ENCODE data around the genes AP3B1 and ARSB.

DNA sequence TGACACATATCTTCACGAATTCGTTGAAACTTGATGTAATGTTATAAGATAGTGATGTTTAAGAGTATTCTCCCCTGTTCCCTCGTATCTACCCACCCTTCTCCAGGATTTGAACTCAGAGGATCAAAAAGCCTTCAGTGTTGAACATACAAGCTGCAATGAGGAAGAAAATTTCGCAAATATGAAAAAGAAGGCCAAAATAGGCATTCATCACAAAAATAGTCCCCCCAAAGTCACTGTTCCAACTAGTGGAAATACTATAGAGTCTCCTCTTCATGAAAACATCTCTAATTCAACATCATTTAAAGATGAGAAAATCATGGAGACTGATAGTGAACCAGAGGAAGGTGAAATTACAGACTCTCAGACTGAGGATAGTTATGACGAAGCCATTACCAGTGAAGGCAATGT, 16.0 kb downstream of the AGGF1 start:
- PRO-cap: no peak

GRCh38 chr5:77053907-77054314, 23.7 kb downstream of the AGGF1 start:
- PRO-cap: no peak

DNA sequence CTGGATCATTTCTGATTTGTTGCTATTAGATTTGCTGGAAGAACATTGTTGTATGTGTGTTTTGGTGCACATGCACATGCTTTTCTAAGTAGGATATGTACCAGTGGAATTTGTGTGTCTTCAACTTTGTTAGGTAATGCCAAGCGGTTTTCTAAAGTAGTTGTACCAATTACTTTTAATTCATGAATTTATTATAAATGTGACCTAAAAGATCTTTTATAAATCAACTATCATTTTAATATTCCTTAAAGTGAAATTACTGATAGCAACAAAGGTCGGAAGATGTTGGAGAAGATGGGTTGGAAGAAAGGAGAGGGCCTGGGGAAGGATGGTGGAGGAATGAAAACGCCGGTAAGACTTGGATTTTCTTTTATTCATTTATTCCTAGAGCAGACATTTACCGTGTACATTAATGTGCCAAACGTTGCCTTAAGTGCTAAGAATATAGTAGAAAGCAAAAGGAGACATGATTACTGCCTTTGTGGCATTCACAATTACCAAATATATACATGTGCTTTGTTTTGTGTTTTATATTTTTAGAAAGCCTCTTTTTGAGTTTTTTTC, 25.6 kb downstream of the ZBED3 start:
- PRO-cap: no peak

DNA sequence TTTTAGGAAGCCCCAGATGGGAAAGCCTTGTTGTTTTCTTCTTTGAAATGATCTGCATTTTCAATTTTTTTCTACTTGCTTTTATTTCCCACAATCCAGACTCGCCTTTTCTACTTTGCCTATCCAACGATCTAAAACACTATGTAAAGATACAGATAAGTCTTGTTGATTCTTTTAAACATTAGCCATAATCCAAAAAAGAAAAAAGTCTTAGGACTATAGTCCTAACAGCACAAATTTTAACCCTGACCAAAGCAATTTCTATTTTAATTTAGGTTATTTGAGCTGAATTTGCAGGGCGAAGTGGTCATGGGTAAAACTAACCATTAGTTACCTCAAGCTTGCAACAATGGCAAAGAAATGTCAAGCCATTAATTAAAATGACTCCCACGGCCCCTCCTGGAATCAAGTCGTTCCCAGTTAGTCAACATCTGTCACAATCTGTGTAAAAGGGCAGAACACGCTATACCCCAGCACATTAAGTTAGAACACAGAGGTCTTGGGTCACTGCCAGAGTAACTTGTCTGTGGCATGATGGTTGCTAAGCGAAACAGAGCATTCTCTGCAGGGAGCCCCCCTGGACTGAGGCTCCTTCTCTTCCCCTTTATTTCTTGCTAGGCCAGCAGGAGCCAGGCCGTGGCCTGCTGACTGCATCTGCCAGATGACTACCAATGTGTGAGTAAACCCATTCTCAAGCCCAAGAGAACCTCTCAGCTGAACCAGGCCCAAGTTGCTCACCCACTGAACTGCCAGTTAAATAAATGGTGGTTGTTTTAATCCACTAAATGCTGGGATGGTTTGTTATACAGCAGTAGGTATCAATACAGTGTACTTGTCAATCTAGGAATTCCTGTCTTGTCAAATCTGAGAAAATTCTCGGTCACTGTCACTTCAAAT, 51.8 kb upstream of the ZBED3 start:
- PRO-cap: no peak

- PRO-cap: no peak
Observed at GRCh38 chr5:77770994-77771494, 5.1 kb downstream of the TBCA start.

- PRO-cap: unidirectional peak, plus-strand start at chr5:77775970
Observed at GRCh38 chr5:77775045-77776178, 727 bp downstream of the TBCA start.

DNA sequence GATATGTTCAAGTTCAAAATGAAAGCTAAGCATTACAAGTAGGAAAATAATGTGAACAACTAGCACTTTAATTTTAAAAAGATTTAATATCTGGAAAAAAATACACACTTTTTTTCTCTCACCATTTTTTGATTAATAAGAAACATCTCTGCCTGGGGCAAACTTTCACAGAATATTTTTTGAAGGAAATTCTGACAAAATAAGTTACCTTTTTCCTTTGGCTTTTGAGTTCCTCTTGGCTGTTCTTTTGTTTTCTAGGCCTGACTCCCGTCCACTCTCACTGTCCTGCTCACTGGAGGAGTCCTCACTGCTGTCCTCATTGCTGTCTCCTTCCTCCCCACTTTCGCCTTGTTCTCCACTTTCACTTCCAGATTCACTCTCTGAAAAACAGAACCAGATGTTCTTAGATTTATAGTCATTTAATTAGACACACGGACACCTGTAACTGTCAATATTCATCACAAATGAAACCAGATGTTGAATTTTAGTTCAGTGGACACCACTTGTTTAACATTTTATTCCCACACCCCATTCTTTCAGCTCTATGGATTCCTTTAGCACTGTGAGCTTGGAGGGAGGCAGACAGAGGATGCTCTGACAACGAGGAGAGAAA, 180.8 kb downstream of the AP3B1 start:
- PRO-cap: no peak

GRCh38 chr5:78115916-78116410, 178.5 kb downstream of the AP3B1 start:
- PRO-cap: no peak

DNA sequence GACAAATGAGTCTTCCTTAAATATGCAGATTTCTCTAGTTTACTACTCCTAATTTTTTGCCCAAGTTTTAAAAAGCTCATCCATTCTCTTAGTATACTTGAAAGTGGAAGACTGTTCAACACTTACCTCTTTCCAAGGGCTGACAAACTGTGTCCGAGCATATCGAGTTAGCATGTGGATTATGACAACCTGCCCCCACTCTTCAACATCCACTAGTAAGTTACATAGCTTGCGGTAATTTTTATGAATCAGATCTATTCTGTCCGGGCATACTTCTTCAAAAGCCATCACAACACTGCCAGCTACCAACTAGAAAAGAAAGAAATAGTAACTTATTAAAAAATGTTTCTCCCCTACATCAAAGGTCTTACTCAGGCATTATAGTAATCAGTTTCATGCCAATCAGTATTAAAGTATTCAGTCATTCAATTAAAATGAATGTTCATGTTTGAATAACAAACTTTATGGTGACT, 78.5 kb downstream of the AP3B1 start:
- PRO-cap: no peak

DNA sequence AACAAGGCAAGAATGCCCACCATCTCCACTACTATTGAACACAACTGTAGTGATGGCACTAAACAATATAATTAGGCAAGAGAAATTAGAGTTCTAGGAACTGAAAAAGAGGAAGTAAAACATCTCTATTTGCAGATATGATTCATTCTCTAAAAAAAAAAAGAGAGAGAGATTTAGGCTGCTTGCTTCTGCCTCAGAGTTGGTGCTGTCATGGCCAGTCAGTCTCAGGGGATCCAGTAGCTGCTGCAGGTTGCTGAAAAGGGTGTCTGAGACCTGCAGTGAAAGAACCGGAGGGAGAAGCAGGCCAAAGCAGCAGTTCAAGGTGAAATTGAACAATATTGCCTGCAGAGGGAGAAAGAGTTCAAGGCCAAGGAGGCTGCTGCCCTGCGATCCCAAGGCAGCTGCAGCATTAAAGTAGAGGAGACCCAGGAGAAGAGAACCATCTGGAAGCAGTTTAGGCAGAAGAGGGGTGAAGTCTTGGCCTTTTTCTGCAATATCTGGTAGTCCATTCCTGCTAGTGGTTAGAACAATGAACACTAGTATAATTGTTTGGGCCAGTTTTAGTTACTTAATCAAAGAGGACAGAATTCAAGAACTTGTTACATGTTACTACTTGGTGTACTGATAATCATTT, 72.4 kb downstream of the AP3B1 start:
- PRO-cap: no peak

GRCh38 chr5:78294107-78295468, at the start of gene AP3B1:
Gene AP3B1 (minus strand): TSS chr5:78294698.
- PRO-cap: bidirectional peak, plus-strand start at chr5:78294847, minus-strand start at chr5:78294727

GRCh38 chr5:78527026-78527939, 121.3 kb downstream of the LHFPL2 start:
- PRO-cap: bidirectional peak, plus-strand start at chr5:78527291, minus-strand start at chr5:78527160

GRCh38 chr5:78574802-78575210, 73.8 kb downstream of the LHFPL2 start:
- PRO-cap: no peak

GRCh38 chr5:78593357-78594145, 55.0 kb downstream of the LHFPL2 start:
- PRO-cap: no peak

- PRO-cap: bidirectional peak, plus-strand start at chr5:78985437, minus-strand start at chr5:78985432
Observed at GRCh38 chr5:78984901-78985700, at the start of gene ARSB. Gene ARSB (minus strand): TSS chr5:78985310.

GRCh38 chr5:79071075-79071736, 1.6 kb downstream of the BHMT2 start:
- PRO-cap: no peak

GRCh38 chr5:79133544-79134537, 22.2 kb downstream of the BHMT start:
- PRO-cap: no peak

- PRO-cap: no peak
Observed at GRCh38 chr5:79229590-79230155, 6.3 kb upstream of the JMY start.

DNA sequence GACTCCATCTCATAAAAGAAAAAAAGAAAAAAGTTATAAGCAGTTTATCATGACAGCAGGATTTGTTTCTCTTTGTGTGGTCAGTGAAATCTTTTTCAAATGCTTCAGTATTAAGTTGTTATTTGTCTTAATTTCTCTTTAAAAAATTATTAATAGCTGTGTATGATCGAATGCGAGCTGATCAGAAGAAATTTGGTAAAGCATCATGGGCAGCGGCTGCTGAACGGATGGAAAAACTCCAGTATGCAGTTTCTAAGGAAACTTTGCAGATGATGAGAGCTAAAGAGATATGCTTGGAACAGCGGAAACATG, 55.0 kb downstream of the JMY start:
- PRO-cap: no peak

GRCh38 chr5:79548071-79548409, 34.1 kb upstream of the HOMER1 start:
- PRO-cap: no peak